Cardiac septum (tissue), 1 donor: ENCODE results near the gene ABLIM2.

DNA sequence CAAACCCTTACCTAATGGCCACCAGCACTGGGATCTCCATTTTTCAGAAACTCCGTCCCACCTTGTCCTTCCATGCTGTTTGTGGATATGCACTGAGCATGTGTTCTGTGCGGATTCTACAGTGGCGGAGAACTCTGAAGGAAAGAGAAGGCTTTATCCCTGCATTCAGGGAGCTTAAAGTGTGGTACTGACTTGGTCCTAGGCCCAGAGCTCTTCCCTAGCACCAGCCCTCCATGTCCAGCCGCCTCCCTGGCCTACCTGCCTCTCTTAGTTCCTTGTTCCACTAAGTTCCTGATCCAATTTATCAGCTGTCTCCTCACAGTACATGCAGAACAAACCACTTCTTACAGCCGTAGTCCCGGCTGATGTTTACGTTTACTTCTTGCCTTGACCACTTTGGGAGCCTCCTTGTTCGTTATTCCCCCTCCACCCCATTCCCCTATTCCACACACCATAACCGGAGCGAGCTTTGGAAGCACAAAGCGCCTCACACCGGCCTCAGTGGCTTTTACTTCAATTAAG lies 1.9 kb downstream of the TADA2B start:
- PRO-cap: no peak

DNA sequence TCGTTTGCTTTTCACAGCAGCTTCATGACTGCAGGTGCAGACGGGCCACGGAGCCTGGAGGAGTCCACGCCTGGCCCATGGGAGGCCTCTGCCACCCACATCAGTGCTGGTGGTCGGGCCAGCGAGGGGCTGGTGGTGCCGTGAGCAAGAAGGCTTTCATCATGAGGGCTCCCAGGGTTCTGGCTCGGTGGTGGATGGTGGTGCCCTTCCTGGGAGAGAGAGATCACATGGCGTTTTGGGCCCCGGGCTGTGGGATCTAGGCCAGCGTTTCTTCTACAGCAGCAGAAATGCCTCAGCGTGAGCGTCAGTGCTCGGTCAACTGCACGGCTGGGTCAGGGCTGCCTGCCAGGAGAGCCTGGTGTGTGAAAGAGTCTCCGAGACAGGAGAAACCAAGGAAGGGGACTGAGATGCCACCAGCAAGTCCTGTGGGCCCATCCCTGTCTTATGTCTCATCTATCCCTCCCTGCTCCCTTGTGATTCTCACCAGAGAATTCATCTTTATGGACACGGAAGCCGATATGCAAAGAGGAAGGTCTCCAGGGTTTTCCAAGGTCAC lies 99.0 kb downstream of the SORCS2 start:
- PRO-cap: no peak

DNA sequence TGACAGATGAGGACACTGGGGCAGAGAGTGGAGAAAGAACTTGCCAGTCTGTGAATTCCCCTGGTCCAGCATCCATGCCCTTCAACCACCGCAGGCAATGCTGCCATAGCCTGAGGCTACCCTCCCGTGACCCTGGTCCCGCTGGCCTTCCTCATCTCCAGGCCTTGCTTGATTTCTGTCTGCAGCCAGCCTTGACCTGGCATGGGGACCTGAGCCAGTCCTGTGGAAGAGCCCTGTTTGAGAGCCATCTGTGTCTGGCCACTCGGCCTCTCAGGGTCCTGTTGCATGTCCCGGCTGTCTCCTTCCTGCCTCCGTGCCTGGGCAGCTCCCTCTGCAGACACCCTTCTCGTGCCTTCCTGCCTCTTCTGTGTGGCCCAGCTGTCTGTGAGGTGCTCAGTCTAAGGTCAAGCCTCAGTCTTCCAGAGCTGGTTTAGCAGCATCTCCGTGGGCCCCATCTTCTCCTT lies 108.3 kb downstream of the SORCS2 start:
- PRO-cap: no peak

DNA sequence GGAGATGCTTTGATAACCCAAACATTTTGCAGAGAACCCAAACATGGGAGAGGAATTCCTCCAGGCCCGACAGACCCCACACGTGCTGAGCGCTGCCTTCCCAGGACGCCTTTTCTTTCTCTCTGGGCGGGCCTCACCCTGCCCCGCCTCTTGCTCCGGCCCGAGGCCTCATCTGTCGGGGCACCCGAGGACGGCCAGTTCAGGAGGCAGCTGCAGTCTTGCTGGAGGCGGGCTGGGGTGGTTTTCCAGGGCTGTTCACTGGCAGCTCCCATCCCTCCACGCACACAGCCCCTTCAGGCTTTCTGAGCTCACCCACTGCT lies 99.4 kb downstream of the PSAPL1 start:
- PRO-cap: no peak

- PRO-cap: no peak
Measured at GRCh38 chr4:7435451-7436402, 997 bp upstream of the PSAPL1 start.

- PRO-cap: no peak
Measured at GRCh38 chr4:7564112-7564731, 129.5 kb upstream of the PSAPL1 start.

- PRO-cap: unidirectional peak, minus-strand start at chr4:7653767; unidirectional peak, minus-strand start at chr4:7654111
Measured at GRCh38 chr4:7653657-7654333, 219.1 kb upstream of the PSAPL1 start.

DNA sequence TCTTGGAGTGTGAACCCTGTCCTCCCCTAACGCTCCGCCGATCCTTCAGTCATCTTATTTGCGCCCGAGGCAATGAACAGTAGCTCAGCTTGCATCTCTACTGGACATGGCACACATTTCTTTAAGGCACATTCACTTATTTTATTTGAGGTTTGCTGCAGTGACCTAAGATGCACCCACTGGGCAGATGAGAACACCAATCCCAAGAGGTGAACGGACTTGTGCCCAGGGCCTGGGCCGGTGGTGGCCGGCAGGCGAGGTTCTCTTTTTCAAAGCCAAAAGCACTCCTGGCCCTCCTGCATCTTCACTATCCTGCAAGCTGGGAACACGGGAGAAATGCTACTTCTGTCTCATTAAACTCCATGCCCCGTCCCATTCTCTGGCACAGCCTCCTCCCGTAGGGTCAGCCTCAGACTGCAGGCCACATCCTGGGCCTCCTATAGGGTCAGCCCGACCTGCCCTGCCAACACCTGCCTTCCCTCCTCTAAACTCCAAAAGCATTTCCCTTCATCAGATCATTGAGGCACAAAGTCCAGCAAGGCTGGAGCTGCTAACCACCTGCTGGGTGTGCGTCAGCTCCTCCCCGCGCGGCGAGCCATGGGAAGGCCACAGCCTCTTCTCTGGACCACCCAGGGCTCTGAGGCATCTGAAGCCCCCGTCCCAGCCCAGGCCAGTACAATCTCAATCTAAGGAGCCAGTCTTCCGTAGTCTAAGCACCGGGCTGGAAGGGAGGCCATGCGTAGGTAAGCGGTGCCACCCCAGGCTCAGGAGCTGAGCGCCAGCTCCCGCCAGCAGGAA lies 166.1 kb downstream of the AFAP1 start:
- PRO-cap: no peak

DNA sequence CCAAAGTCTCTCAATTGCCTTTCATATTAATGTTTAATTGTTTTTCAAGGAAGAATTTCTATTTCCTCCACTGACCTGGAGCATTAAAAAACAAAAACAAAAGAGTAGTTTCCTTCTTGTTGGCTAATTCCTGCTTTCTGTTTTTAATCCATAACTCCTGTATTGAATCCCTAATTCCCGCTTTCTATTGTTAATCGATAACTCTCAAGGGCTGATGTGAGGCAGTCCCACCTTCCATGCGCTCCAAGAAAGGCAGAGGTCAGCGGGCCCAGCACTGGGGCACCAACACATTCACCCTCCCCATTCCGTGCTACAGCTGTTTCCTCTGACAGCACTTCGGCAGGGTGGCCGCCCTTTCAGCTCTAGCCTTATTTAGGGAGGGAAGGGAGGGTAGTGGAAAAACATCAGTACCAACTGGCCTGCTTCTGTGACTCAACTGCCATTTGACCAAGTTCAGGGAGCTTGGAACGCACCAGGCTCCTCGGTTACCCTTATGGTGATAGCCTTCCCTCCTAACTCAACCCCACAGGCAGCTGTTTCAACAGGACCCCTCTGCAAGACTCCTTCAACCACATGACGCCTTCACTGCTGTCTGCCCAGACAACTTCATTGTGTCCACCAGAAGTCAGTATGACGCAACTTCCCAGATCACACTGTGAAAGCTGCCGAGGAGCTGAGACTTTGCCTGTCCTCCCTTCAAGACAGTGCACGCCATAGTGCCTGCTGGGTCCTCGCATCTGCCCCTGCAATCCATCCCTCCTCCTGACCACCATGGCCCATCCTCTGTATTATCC lies 132.3 kb downstream of the AFAP1 start:
- PRO-cap: bidirectional peak, plus-strand start at position 450 of the sequence, minus-strand start at position 245 of the sequence

GRCh38 chr4:7972088-7972490 lies 32.4 kb upstream of the AFAP1 start:
- PRO-cap: no peak

- PRO-cap: no peak
Measured at GRCh38 chr4:8009913-8010234, 70.2 kb upstream of the AFAP1 start.

DNA sequence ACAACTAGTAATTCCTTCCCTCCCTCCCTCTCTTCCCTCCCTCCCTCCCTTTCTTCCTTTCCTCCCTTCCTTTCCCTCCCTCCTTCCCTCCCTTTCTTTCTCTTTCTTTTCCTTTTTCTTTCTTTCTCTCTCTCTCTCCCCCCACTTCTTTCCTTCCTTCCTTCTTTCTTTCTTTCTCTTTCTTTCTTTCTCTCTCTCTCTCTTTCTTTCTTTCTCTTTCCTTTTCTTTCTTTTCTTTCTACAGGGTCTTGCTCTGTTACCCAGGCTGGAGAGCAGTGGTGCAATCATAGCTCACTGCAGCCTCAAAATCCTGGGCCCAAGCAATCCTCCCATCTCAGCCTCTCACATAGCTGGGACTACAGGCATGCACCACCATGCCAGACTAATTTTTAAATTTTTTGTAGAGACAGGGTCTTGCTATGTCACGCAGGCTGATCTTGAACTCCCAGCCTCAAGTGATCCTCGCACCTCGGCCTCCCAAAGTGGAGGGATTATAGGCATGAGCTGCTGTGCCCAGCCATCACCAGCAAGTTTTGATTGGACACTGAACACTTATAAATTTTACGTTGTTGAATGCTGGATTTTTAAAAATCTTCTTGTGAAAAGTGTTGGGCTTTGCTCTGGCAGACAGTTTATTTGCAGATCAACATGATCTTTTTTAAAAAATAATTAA lies 63.6 kb downstream of the ABLIM2 start:
- PRO-cap: no peak

GRCh38 chr4:8110247-8110976 lies 48.2 kb downstream of the ABLIM2 start:
- PRO-cap: no peak

- PRO-cap: no peak
Measured at GRCh38 chr4:8133919-8134544, 24.6 kb downstream of the ABLIM2 start.

GRCh38 chr4:8157769-8158273 lies 792 bp downstream of the ABLIM2 start:
- PRO-cap: no peak

GRCh38 chr4:8158274-8159585 lies at the start of gene ABLIM2:
Gene ABLIM2, minus strand, starts transcription at chr4:8158813.
- PRO-cap: bidirectional peak, plus-strand start at chr4:8159098, minus-strand start at chr4:8158805

DNA sequence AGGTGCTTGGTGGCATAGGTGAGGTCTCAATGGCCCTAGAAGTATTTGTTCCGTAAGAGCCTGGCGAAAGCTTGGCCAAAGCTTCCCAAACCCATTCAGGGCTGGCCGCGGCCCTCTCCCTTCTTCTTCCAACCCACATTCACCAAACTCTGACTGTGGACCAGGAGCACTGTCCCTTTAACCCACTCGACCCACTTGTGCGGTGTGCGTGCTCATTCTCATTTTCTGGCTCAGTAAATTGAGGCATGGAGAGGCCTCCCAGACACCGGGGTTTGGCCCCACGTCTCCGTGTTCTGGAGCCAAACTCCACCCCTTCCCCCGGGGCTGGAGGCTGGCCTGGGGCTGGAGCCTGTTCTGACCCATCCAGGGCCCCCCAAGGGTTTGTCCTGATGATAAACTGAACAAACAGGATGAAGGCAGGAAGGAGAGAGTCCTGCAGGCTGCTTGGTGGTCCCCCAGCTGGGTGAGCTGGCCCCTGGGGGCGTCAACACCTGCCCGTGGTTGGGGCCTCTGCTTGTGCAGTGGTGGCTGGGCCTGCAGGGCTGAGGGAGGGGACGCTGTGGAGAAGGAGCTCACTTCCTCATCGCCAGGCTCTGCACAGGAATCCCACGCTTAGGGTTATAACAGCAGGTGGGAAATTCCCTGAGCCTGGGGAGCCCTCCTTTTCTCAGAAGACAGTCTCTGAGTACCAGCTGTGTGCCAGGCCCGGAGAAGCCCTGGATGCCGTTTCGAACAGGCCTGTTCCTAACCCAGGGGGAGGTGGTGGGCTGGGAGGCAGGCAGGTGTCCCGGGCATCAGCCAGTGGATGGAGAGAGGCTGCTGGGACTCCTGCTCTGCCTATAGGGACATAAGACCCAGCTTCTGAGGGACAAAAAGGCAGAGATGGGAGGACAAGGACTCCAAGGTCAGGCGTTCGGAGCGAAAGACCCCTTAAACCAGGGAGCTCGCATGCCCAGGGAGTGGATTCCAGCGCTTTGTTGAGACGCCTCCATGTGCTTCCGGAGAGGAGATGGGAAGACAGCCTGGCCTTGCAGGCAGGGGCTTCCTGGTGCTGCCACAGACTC lies 2.3 kb downstream of the SH3TC1 start:
- PRO-cap: no peak

DNA sequence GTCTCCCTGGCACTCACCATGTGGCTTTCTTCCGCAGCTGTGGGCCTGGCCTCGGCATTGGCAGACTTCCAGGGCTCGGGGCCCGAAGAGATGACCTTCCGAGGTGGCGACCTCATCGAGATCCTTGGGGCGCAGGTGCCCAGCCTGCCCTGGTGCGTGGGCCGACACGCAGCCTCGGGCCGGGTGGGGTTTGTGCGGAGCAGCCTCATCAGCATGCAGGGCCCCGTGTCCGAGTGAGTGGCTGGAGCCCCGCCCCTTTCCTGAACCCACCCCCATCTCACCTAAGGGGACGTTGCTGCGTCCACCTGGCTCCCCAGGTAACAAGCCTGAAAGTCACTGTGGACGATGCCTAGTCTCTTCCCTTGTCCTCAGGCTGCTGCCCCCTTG lies 20.2 kb downstream of the SH3TC1 start:
- PRO-cap: no peak

- PRO-cap: no peak
Measured at GRCh38 chr4:8246897-8247504, 22.6 kb upstream of the HTRA3 start.

DNA sequence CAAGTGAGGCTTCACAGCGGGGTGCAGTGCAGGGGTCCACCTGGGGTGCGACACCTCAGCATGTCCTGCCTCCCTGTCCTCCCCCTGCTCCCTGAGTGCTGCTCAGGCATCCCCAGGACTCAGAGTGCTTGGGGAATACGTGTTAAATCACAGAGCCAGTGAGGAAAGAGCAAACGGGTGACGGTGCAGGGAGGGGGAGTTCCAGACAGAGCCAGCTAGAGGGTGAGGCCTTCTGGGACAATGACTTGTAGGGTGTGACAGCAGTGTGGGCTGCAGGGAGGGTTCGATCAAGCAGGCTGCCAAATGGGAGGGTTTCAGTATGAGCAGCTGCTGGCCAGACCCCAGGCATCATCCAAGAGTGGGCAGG lies 13.7 kb upstream of the HTRA3 start:
- PRO-cap: no peak